Cerebellum (tissue), 5 donors: ENCODE results near the genes SNAPIN and CRTC2.

DNA sequence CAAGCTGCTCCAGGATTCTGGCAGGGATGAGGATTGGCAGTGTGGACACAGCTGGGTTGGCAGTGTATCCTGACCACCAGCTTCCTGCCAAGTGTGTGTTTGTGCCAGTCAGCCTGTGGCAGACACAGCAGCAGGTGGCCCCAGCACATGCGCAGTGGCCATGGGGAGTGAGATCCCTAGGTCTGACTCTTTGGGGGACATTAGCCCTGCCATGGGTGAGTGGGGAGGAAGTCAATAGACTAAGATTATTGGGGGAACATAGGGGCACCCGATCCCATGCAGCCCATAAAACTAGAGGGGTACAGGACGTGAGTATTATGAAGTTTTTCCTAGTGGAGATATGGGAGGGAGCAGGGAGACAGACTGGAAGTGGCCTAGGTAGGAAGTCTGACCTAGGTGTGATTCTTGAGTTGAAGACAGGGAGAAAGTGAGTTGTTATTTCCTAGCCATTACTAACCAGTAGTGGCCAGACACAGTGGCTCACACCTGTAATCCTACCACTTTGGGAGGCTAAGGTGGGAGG is 8.5 kb upstream of the SNAPIN start:
- PRO-cap, 3 experiments: no peak in any of the 3 experiments
- RAMPAGE, long total RNA: no peak

- PRO-cap, 3 experiments: peak in 3 of 3 experiments; most common plus-strand start chr1:153658705 (in 2); most common minus-strand start chr1:153658594 (in 2)
- RAMPAGE, long total RNA: start-site peak on the plus strand at chr1:153658688-153658731, 1,266 and 121 reads in 2 replicates
Observed at GRCh38 chr1:153658314-153659074, at the start of gene SNAPIN. TSS of gene SNAPIN (plus strand) at chr1:153658703.

- PRO-cap, 3 experiments: no peak in any of the 3 experiments
- RAMPAGE, long total RNA: no peak
Observed at GRCh38 chr1:153685746-153686460, 7.4 kb downstream of the NPR1 start.

GRCh38 chr1:153687607-153688003 is 9.1 kb downstream of the NPR1 start:
- PRO-cap, 3 experiments: no peak in any of the 3 experiments
- RAMPAGE, long total RNA: no peak

DNA sequence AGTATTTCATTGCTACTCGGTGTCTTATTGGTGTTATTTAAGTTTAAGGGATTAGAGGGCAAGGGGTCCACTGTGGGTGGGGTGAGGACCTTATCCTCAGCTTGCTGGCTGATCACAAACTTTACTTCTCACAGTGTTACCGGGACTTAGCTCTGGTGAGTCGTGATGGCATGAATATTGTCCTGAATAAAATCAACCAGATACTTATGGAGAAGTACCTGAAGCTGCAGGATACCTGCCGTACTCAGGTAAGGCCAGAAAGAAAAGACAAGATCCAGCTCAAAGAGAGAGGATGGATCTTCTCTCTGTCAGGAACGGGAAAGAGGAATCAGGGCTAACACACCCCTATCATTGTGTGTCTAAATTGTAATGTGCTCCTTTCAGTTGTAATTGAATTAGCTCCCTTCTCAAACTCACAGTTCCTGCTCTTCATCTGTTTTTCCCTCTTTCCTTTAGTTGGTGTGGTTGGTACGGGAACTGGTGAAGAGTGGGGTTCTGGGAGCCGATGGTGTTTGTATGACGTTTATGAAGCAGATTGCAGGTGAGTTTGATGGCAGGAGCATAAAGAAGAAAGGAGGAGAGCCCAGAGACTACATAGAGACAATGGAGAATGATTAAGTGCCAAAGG is 19.1 kb downstream of the INTS3 start:
- PRO-cap, 3 experiments: no peak in any of the 3 experiments
- RAMPAGE, long total RNA: no peak

GRCh38 chr1:153768209-153768747 is 6.9 kb upstream of the SLC27A3 start:
- PRO-cap, 3 experiments: no peak in any of the 3 experiments
- RAMPAGE, long total RNA: no peak

GRCh38 chr1:153790948-153791651 is 15.9 kb downstream of the SLC27A3 start:
- PRO-cap, 3 experiments: no peak in any of the 3 experiments
- RAMPAGE, long total RNA: no peak

DNA sequence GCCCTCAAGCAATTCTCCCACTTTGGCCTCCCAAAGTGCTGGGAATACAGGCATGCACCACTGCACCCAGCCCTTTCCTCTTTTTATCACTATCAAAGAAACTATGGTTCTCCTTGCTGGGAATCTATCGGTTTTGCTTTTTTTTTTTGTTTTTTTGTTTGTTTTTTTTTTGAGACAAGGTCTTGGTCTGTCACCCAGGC is 48.3 kb downstream of the SLC27A3 start:
- PRO-cap, 3 experiments: no peak in any of the 3 experiments
- RAMPAGE, long total RNA: no peak

GRCh38 chr1:153848276-153848784 is 73.1 kb downstream of the SLC27A3 start:
- PRO-cap, 3 experiments: no peak in any of the 3 experiments
- RAMPAGE, long total RNA: no peak

DNA sequence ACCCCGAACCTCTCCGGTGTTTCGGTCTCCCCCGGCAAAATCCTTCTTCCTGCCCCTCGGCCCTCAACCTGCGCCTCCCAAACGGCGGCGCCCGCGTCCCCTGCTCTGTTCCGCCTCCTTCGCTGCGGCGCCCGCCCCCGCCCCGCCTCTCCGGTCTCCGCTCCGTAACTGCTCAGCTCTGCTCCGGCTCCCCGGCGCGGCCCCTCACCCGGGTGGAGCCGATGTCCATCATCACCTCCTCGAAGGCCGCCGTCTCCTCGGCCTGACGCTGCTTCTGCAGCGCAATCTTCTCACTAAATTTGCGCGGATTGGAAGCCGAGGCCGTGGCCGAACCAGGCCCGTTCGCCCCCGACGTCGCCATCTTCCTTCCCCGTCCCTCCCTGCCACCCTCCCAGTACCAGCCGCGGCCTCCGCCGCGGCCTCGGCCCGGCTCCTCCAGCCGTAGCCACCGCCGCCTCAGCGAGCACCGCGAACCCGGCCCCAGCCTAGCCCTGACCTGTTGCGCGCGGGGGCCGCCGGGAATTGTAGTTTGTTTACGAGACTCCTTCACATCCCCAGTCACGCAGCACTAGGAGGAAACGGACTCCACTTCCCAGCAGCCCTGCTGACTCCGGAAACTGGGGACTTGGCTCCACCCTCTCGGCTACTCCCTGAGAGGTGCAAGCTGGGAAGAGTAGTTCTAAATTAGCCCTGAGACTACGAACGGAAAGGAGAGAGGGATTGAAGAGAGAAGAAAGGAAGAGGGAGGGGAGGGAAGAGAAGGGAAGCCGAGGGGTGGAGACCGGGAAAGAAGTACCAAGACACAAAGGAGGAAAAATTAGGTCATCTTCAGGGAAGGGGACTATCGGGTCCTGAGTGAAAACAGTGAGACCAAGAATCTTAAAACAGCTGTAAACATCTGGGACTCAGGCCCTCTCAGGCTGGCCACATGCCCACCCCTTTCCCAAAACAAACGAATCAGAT is at the start of gene CRTC2:
Gene CRTC2 (minus strand): TSS at position 476 of the 963 bp plus-strand sequence.
- PRO-cap, 3 experiments: peak in 3 of 3 experiments; most common plus-strand start position 153 of the sequence (in 1); most common minus-strand start position 458 of the sequence (in 3)
- RAMPAGE, long total RNA: no peak

DNA sequence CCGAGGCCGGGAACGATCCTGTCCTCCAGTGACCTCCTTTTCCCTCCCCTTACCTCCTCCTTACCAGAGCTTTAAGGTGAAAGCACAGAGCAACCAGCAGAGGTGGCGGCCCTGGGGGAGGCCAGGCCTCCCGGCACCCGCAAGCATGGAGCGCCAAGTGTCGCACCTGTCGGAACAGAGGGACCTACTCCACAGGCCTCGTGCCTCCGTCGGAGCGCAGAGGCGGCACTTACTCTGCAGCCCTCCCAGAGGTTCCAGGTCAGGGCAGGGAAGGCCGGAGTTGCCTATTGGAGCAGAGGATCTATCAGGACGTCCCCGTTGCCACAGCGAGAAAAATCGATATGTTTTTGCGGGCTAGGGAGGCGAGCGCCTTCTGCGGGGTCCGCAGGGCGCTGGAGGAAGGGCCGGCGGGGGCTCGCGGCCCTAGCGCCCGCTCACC is 349 bp downstream of the JTB start:
- PRO-cap, 3 experiments: no peak in any of the 3 experiments
- RAMPAGE, long total RNA: no peak

- PRO-cap, 3 experiments: no peak in any of the 3 experiments
- RAMPAGE, long total RNA: no peak
Observed at GRCh38 chr1:153984288-153984650, 1.9 kb downstream of the RAB13 start.

DNA sequence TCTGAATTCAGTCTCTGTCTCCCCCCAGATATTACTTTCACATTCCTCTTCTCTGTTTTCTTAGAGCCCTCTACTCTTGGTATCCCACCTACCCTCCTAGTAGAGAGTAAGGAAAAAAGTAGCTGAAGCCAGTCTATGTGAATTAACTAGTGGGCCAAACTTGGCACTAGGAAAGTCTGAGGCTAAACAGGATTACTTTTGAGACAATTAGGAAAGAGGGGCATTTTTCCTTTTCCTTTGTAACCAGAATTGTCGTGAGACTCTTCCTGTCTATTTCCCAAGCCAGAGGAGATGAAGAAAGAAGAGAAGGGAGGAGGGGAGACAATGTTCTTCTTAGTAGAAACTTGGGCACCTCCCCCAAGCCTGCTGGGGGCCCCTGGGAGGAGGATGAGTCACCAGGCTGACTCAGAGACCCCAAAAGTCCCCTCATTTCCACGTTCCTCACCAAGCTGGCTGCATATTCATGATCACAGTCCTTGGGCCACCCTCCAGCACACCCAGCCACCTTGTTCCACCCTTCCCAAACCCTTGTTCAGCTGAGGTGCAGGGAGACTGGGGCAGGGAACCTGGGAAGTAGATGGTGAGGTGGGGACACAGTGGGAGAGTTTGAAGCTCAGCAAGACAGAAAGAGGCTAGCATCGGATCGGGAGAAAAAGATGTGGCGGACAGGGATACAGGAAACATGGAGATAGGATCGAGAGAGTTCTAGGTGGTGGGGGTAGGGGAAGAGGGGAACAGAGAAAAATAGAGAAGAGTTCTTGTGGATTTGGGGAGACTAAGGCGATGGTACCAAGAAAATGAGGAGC is 848 bp downstream of the RAB13 start:
- PRO-cap, 3 experiments: no peak in any of the 3 experiments
- RAMPAGE, long total RNA: no peak

DNA sequence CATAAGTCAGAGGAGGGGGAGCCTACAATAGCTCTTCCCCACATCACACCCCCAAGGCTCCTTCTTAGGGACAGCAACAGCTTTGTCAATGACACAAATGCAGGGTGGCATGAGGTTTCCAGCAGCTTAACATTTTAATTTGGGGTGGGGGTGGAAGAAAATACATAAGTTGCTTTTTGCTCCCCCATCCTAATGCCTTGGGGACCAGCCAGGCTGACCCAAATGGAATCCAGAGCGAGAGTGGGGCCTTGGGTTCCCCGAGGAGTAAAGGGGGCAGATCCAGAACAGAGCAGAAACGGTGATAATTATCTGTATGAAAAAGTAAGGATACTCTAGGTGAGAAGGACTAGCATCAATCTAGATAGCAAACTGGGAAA is 24.3 kb downstream of the TPM3 start:
- PRO-cap, 3 experiments: no peak in any of the 3 experiments
- RAMPAGE, long total RNA: no peak

DNA sequence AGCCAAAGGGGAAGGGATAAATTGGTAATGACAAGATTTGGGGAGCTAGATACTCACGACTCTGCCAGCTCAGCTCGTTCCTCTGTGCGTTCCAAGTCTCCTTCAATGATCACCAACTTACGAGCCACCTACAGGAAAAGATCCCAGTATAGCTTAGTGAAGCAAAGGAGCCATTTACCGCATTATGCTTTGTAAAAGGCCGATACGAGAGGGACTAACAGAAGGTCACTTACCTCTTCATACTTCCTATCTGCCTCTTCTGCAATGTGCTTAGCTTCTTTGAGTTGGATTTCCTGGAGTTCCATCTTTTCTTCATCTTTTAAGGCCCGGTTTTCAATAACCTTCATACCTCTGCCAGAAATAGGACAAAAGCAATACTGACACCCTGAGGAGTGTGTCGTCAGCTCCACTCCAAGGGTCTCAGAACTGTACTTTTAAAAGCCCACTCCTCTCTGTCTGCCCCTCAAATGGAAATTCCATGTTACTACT is 19.0 kb downstream of the TPM3 start:
- PRO-cap, 3 experiments: no peak in any of the 3 experiments
- RAMPAGE, long total RNA: no peak

DNA sequence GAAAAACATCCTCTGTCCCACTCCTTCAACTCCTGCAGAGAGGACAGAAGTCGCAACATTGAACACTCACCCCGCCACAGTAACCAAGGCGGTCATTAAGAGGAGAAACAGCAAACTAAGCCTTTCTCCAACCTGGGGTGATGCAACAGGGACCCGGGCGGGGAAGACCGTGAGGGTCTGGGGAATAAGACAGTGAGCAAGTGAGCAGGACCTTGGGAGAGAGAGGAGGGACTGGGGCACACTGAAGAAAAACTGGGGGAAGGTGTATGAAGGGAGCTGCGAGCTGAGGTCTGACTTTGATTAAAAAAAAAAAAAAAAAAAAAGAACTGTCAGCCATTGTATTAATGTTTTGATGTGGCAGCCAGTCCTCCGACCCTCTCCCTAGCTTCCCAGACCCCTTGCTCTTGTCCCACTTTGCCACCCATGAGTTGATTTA is 438 bp downstream of the HAX1 start:
- PRO-cap, 3 experiments: no peak in any of the 3 experiments
- RAMPAGE, long total RNA: no peak

DNA sequence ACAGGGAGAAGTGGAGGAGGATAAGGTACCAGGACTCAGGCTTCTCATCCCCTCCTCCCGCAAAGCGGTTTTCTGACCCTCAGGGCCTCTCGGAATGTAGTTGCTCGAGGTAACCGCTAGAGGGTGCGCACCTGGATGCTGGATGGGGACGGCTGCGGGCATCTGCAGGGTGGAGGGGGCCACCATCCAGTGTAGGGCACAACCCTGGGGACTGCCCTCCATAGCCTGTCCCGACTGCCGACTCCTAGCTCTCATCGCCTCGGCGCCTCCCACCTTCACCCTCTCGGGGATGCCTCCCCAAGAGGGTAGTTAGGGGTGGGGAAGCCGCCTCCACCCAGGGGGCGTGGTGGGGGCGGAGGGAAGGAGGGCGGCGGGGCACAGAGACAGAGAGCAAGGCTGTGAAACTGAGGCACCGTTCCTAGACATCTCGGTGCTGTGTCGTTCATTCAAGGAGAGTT is 656 bp upstream of the ATP8B2 start:
- PRO-cap, 3 experiments: peak in 2 of 3 experiments; most common plus-strand start position 362 of the sequence (in 2); most common minus-strand start position 264 of the sequence (in 1)
- RAMPAGE, long total RNA: no peak

DNA sequence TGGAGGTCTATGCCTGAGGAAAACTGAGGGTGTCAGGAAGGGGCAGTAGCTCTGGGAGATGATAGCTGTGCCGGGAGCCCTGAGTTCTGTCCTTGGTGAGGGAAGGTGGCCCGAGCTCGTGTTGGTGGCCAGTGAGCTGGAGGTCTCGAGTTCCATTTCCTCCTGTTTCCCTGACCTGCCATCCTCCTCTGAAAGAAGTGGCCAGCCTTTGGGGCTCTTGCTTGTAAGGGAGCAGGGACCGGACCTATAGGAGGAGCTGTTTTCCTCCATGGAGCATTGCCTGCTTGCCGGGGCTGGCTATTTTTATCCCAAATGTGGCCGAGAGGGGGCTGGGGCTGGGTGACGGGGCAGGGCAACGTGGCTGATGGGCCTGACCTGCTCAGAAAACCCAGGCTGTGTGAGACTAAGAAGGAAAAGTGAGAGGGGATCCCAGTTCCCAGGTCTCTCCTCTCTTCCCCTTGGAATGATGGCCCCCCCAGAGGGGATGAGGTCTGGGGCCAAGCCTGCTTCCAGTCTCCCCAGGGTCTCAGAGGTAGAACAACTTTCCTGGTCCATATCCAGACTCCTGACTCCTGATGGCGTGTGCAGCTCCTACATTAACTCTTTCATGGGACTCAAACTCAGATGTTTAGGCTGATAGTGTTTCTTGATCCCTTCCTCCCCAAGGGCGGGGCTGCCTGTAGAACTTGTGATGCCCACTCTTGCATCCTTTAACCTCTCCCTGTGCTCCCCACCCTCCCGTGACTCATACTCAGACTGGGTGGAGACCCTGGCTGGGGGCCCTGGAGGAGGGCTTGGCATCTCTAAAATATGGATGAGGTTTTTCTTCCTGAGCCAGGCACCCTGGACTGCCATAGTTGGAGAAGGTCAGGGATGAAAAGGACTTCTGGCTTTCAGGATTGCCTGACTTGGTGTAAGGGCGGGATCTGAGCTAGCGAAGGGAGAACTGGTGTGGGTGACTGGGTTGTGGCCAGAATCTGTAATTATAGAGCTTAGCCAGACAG is 1.1 kb downstream of the ATP8B2 start:
- PRO-cap, 3 experiments: peak in 1 of 3 experiments; most common minus-strand start position 199 of the sequence (in 1)
- RAMPAGE, long total RNA: no peak

DNA sequence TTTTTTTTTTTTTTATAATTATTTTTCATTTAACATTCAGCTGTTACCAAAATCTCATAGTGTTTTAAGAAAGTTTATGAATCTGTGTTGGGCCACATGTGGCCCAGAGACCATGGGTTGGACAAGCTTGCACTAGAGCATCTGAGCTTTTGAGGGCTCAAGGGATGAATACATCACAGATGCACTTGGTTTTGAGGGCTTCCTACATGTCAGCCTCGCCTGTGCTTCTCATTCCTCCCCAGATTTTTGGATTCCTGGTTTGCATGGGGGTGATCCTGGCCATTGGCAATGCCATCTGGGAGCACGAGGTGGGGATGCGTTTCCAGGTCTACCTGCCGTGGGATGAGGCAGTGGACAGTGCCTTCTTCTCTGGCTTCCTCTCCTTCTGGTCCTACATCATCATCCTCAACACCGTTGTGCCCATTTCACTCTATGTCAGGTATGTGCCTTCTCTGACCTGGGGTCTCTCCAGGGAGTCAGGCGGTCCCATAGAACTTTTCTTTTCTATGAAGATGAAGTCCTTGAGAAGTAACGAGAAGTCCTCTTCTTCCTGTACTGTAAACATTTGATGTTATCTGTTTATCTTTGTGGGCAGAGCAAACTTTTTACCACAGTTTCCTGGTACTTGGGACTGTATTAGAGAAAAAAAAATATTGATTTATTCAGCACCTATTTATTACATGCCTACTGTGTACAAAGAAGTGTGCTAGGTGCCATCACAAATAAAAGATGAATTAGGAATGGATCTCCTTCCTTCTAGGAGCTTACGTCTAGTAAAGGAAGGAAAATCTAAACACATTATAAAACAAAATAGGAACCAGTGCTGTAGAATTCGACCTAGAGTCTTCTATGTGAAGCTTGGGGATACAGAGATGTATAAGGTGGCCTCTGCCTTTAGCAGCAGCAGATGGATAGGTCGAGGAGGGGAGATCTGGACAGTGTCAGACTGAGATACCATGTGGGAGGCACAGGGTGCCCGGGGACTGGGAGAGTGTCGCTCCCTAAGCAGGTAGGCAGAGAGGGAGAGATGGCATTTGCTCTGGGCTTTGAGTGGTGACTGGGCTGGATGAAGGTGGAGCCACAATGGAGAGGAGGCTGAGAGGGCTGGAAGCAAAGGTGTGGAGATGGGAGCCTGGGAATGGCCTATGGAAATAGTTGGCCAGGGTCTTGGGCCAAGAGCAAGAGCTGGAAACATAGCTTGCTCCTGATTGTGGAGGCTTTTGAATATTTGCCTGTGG is 12.2 kb downstream of the ATP8B2 start:
- PRO-cap, 3 experiments: no peak in any of the 3 experiments
- RAMPAGE, long total RNA: no peak

- PRO-cap, 3 experiments: no peak in any of the 3 experiments
- RAMPAGE, long total RNA: no peak
Observed at GRCh38 chr1:154348634-154349070, 23.3 kb downstream of the ATP8B2 start.